ENCODE results near the gene ADAM10.

GRCh38 chr15:57595597-57596017, 3.9 kb downstream of the MYZAP start:
- PRO-cap, result no peak

- PRO-cap, result bidirectional peak, plus-strand start at chr15:57607897, minus-strand start at chr15:57607659
Measured at GRCh38 chr15:57607568-57608242, 16.0 kb downstream of the MYZAP start.

- PRO-cap, result no peak
Measured at GRCh38 chr15:58064530-58065388, 752 bp downstream of the ALDH1A2 start.

- PRO-cap, result no peak
Measured at GRCh38 chr15:58260164-58260997, 122.2 kb downstream of the AQP9 start.

GRCh38 chr15:58274792-58275279, 136.7 kb downstream of the AQP9 start:
- PRO-cap, result unidirectional peak, plus-strand start at chr15:58275108

GRCh38 chr15:58282262-58282703, 144.1 kb downstream of the AQP9 start:
- PRO-cap, result no peak

GRCh38 chr15:58284281-58284761, 146.1 kb downstream of the AQP9 start:
- PRO-cap, result no peak

GRCh38 chr15:58392010-58392522, 39.7 kb upstream of the LIPC start:
- PRO-cap, result no peak

GRCh38 chr15:58473679-58474123, 41.9 kb downstream of the LIPC start:
- PRO-cap, result no peak

DNA sequence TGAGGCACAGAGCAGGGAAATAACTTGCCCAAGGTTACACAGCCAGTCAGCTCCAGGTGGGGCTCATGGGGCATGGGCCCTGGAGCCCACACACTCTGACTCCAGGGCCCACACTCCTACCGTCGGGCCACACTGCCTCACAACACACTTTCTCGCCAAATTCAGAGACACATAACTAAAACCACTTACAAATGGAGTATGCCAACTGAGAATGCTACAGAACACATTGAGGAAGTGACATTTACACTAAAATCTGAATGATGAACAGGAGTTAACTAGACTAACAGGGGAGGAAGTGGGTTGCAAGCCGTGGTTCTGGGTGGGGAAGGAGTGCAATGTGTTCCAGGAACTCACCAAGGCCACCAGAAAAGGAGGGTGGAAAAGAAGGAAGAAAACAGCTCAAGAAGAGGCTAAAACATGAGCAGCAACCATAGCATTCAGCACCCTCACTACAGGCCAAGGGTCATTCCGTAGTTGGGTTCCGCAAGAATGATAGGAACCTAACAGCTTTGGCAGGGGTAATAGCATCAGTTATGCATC, 52.9 kb downstream of the LIPC start:
- PRO-cap, result no peak

- PRO-cap, result no peak
Measured at GRCh38 chr15:58491026-58491483, 59.3 kb downstream of the LIPC start.

GRCh38 chr15:58641508-58642067, 107.9 kb downstream of the ADAM10 start:
- PRO-cap, result no peak

DNA sequence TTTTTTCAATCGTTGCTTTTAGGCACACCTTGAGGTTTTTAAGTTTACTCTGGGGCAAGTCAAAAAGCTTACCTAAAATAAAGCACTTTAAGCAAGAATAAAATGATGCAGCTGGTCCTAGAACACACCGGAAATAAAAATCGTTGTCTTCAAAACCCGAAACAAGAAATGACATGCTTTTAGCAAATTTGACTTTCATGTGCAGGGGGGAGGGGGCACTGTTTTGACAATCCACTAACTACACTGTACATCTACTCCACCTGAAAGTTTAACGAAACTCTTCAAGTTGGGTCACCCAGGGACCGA, 1.2 kb downstream of the ADAM10 start:
- PRO-cap, result no peak

- PRO-cap, result bidirectional peak, plus-strand start at chr15:58750086, minus-strand start at chr15:58749788
Measured at GRCh38 chr15:58749539-58750190, at the start of gene ADAM10. Gene ADAM10 (minus strand): TSS chr15:58749707.

DNA sequence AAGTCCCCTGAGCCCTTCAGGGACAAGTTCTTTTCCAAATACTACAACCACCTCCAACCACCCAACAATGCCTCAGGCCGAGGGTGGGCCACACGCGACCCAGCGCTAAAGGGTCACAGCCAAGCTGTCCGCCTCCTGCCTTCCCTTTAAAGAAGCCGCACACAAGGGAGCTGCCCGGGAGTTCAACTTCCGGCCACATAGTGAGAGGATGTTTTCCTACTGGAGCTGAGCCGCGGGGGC, 361 bp upstream of the MINDY2 start:
- PRO-cap, result bidirectional peak, plus-strand start outside the sequence, minus-strand start at position 148 of the sequence

GRCh38 chr15:59273993-59274573, 67.4 kb downstream of the LDHAL6B start:
- PRO-cap, result no peak

- PRO-cap, result bidirectional peak, plus-strand start at chr15:59296489, minus-strand start at chr15:59296194
Measured at GRCh38 chr15:59296054-59296908, 76.4 kb downstream of the MYO1E start.

DNA sequence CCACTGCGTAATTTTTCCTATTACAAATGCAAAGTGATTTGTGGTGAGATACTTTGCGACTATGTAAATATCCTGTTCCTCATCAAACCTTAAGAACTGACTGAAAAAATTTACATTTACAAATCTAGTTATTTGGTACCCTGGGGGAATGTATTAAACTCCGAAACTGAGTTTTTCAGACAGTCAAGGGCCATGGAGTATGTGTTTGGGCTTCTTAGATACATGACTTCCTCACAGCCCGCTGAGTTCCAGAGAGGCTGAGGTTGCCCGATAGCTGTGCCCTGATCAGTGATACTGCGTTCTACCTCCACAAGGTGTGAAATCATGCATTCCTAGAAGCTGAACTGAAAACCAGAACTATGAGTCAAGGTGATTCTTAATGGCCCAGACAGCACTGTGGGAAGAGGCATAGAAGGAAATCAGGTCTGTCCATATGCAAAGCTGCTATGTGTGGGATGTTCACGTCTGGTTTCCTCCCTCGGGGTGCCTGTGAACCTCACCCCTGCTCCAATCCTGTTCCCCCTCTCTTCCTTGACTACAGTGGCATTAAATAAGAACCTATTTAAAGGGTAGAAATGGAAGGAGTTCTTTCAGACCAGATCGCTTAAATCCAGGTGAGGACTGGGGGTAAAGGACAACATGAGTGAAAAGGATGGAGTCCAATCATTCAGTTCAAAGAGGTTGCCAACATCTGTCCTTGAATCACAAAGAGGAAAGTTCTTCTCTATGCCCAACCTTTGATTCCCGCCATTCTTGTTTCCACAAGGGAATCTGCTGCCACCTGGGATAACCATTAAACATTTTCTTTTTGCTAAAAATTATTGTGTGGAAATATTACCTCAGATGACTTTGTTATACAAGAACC, 74.3 kb downstream of the MYO1E start:
- PRO-cap, result no peak

DNA sequence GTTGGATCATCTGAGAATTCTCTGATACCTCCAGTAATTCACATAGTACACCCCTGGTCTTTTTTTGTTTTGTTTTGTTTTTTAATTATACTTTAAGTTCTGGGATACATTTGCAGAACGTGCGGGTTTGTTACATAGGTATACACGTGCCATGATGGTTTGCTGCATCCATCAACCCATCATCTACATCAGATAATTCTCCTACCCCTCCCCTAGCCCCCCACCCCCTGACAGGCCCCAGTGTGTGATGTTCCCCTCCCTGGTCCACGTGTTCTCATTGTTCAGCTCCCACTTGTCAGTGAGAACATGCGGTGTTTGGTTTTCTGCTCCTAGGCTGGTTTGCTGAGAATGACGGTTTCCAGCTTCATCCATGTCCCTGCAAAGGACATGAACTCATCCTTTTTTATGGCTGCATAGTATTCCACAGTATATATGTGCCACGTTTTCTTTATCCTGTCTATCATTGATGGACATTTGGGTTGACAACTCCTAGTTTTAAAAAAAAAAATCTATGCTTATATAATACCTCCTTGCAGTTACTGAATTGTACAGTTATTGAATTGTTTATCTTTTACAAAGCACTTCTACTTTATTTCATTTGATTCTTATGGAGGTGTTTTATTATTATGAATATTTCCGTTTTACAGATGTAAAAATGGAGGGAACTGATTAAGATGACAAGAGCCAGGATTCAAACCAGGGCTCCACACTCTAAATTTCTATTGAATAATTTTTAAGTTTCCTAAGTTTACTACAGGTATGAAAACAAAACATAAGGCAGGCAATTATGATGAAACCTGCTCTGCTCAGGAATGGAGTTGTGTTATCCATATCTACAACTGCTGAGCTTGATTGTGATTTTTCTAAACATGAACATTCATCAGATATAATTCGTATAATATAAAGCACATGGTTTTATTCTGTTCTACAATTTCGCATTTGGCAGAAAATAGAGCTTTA, 35.9 kb downstream of the MYO1E start:
- PRO-cap, result no peak

DNA sequence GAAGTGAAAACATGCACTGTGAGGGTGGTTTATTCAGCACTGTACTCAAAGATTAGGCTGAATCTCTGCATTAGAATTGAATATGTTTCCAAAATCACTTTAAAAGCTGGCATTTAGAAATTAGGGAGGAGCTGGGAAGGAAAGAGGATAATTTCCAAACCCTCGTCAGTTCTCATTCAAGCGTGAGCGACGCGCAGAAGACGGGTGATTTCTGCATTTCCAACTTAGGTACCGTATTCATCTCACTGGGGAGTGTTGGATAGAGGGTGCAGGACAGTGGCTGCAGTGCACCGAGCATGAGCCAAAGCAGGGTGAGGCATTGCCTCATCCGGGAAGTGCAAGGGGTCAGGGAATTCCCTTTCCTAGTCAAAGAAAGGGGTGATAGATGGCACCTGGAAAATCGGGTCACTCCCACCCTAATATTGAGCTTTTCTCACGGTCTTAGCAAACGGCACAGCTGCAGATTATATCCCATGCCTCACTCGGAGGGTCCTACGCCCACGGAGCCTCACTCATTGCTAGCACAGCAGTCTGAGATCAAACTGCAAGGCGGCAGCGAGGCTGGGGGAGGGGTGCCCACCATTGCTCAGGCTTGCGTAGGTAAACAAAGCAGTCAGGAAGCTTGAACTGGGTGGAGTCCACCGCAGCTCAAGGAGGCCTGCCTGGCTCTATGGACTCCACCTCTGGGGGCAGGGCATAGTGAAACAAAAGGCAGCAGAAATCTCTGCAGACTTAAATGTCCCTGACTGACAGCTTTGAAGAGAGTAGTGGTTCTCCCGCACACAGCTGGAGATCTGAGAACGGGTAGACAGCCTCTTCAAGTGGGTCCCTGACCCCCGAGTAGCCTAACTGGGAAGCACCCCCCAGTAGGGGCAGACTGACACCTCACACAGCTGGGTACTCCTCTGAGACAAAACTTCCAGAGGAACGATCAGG, 114.4 kb upstream of the BNIP2 start:
- PRO-cap, result no peak

All from mucosa of descending colon (tissue), 1 donor.